Cardiac atrium fibroblast (primary cell): ENCODE results near the gene MFAP2.

- RAMPAGE, long total RNA = no peak
Measured at GRCh38 chr1:16904689-16906022, 16.6 kb upstream of the CROCC start.

GRCh38 chr1:16960685-16961408, 19.6 kb downstream of the MFAP2 start:
- RAMPAGE, long total RNA = no peak

- RAMPAGE, long total RNA = no peak
Measured at GRCh38 chr1:16979787-16980990, at the start of gene MFAP2. Gene MFAP2, minus strand, starts transcription at chr1:16980620.

GRCh38 chr1:17113166-17113602, 6.1 kb downstream of the PADI2 start:
- RAMPAGE, long total RNA = no peak

- RAMPAGE, long total RNA = no peak
Measured at GRCh38 chr1:17121910-17122248, 2.6 kb upstream of the PADI2 start.

- RAMPAGE, long total RNA = no peak
Measured at GRCh38 chr1:17189791-17190504, 15.0 kb upstream of the PADI1 start.

GRCh38 chr1:17216252-17216584, 11.3 kb downstream of the PADI1 start:
- RAMPAGE, long total RNA = no peak

DNA sequence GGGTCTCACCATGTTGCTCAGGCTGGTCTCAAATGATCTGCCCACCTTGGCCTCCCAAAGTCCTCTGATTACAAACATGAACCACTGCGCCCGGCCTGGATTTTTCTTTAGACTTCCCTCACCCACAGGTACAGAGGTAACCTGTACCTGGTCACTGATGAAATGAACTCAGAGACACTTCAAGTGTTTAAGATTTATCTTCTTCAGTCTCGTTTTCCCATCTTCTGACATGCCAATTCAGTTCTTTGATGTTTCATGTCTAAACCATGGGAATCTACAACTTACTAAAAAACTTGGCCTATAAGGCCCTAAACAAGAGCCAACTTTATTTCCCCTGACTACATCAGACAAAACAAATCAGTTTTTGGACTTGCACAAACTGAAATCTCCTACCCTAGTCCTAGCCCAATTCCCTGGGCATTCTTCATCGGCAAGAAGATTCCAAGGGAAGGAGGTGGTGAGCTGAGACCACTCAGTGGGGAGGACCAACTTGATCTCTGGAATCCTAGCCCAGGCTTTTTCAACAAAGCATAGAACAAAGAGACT, 24.6 kb downstream of the RCC2 start:
- RAMPAGE, long total RNA = no peak

DNA sequence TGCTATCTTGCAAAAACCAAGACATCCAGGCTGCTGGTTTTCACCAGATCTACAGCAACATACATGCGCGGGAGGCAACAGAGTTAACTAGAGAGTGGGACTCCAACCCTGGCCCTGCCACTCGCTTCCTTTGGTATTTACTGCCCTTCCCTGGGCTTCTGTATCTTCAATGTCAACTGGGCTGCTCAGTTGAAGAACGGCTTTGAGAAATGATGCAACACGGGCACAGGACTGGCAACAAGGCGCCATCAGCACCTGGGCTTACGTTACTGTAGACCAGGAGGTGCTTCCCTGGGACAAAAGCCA, 11.6 kb downstream of the RCC2 start:
- RAMPAGE, long total RNA = no peak

DNA sequence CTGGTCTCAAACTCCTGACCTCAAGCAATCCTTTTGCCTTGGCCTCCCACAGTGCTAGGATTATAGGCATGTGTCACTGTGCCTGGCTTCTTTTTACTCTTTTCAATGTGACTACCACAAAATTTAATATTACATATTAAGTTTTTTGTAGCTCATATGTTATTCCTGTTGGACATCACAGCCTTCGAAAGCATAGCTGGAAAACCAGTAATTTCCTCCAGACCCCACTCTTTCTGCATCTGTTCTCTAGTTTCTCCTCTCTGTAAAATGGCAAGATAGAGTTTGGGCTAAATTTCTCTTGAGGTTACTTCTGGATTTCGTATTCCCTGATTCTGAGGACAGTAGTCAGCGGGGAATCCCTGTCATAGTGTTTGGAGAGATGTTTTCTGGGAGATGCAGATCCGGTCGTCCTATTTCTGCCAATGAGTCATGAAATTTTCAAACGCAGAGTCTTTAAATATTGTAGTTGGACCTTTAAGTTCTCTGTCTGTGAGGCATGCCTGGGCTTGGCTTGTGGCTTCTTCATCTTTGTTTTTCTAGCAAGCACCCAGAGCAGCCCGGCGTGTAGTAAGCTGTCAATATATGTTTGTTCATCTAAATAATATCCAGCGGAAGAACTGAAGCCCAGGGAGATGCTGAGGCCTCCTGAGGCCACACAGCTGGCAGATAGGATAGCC, 3.8 kb upstream of the RCC2 start:
- RAMPAGE, long total RNA = no peak

DNA sequence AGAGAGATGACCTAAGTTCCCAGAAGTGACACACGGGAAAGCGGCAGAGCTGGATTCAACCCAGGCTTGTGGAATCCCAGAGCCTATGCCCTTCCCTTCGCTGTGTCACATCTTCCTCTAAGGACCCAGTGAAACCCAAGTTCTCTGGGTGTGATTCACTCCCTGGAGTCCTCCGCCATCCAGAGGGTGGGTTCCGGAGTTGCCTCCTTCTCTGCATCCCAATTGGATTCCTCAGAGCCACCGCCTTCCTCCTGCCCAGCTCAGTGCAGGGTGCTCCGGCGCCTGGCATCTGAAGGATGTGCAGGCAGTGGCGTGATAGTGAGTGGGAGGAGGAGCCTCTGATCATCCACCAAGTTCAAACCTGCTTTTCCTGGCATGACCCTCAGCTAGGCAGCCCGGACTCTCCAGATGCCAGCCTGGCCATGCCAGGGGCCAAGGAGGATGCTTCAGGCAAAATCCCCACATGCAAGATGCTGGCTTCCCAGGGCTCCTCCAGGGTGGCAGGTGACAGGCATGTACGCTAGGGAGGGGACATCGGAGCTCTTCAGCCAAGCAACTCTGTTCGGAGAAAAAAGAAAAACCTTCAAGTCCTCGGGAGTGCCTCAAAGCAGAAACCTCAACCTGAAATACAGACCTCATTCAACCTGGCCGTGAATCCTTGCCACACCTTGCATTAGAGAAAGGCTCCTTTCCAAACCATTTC, 20.9 kb upstream of the RCC2 start:
- RAMPAGE, long total RNA = no peak

- RAMPAGE, long total RNA = no peak
Measured at GRCh38 chr1:17521839-17522600, 17.5 kb upstream of the ARHGEF10L start.

- RAMPAGE, long total RNA = no peak
Measured at GRCh38 chr1:17579951-17580808, 40.7 kb downstream of the ARHGEF10L start.

DNA sequence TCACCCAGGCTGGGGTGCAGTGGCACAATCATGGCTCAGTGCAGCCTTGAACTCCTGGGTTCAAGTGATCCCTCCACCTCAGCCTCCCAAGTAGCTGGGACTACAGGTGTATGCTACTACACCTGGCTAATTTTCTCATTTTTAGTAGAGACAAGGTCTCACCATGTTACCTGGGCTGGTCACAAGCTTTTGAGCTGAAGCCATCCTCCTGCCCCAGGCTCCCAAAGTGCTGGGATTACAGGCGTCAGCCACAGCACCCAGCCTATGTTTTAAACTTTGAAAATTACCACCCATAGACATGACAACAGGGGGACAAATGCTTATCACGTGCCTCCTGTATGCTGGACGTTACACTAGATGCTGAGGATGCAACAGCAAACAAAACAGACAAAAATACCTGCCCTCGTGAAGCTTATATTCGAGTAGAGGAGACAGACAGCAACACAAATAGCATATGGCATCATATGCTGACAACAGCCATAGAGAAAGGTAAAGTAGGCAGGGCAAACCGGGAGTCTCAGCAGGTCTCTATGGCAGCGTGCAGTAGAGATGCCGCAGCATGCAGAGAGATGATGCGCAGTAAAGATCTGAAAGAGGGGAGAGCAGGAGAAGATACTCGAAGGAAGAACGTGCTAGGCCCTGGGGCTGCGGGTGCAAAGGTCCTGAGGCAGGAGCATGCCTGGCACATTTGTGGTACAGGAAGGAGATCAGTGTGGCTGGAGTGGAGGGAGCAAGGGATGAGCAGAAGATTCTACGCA, 44.8 kb downstream of the ARHGEF10L start:
- RAMPAGE, long total RNA = no peak

GRCh38 chr1:17587654-17588706, 48.5 kb downstream of the ARHGEF10L start:
- RAMPAGE, long total RNA = no peak

DNA sequence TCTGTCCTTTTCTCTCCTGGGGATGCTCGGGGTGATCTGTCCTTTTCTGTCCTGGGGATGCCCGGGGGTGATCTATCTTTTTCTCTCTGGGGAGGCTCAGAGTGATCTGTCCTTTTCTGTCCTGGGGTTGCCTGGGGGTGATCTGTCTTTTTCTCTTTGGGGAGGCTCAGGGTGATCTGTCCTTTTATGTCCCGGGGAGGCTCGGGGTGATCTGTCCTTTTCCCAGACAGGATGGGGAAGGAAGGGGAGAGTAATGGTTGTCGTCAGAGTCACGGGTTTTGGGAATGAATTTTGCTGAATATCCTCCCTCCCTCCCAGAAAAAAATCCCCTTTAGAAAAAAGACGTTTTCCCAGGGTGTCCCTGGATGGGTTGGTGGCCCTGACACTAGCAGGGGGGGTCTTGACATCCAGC, 91.5 kb downstream of the ARHGEF10L start:
- RAMPAGE, long total RNA = no peak

DNA sequence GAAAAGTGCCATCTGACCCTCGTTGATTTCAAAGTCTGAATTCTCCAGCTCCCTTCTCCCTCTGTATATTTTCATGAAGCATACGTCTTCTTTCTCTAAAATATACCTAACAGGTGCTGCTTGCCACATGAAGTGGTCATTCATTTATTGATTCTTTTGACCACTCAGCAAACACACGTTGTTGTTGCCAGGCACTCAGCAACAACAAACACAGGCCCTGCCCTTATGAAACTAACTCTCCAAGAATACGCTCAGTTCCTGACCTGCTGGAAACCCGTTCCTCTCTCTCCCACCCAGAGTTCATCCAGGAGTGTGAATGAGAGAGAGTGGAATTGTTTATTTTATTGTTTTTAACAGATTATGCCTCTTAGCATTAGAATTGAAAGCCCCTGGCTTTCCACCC, 181.3 kb upstream of the KLHDC7A start:
- RAMPAGE, long total RNA = no peak

- RAMPAGE, long total RNA = no peak
Measured at GRCh38 chr1:18705270-18705501, 74.5 kb downstream of the PAX7 start.

GRCh38 chr1:18918152-18918724, 15.9 kb upstream of the ALDH4A1 start:
- RAMPAGE, long total RNA = no peak

DNA sequence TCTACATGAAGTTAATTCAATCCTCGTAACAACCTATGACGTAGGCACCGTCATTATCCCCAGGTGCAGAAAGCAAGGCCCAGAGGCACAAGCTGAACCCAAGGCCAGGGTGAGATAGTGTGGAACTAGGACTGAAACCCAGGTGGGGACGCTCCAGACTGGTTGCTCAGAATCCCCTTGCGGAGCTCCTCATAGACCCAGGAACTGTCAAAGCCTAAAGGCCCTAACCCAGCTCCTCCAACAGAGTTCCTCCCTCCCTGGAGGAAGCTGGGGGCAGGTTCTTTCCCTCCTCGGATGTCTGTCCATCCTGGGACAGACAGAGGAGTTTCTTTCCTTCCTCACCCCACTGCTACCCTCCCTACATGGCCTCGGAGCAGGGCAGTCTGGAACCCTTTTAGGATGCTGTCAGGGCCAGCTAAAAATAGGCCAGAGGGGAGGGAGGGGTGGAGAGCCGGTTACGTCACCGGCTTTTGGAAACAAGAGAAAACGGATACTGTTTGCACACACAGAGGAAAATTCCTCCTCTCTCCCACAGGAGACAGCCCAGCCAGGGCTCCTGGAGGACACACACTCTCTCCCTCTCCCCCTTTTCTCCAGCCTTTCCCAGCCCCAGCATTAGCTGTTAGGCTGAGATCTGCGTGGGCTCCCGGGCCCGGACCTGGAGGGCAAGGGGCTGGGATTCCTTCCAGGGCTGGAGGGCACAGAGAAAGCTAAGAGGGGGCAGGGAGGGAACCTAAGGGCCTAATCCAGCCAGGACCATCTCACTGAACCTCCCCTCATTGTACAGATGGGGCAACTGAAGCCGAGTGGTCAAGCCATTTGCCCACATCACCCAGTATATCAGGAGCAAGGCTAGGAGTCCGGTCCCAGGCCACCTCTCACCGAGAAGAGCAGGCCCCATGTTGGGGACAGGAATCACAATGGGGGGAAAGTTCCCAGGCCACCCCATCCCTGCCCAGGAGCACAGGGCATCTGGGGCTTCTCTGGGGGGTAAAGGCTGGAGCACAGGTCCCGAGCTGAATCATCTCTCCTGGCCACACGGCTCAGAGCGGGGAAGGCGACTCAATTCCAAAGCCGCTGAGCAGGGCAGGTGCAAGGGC, 20.0 kb upstream of the ALDH4A1 start:
- RAMPAGE, long total RNA = no peak